Paraaortic lymph node (tissue), 1 donor: ENCODE data around the gene C2orf72.

- PRO-cap = no peak
These were observed at the start of gene C2orf72 for GRCh38 chr2:231037132-231037688. C2orf72 (plus strand) TSS chr2:231037523.

GRCh38 chr2:231121245-231121728 lies 3.6 kb downstream of the HTR2B start:
- PRO-cap = no peak

GRCh38 chr2:231342200-231342951 lies 53.1 kb upstream of the B3GNT7 start:
- PRO-cap = no peak

- PRO-cap = no peak
These were observed 46.7 kb upstream of the B3GNT7 start for GRCh38 chr2:231348692-231349286.

- PRO-cap = no peak
These were observed 33.2 kb upstream of the B3GNT7 start for GRCh38 chr2:231362266-231362781.

DNA sequence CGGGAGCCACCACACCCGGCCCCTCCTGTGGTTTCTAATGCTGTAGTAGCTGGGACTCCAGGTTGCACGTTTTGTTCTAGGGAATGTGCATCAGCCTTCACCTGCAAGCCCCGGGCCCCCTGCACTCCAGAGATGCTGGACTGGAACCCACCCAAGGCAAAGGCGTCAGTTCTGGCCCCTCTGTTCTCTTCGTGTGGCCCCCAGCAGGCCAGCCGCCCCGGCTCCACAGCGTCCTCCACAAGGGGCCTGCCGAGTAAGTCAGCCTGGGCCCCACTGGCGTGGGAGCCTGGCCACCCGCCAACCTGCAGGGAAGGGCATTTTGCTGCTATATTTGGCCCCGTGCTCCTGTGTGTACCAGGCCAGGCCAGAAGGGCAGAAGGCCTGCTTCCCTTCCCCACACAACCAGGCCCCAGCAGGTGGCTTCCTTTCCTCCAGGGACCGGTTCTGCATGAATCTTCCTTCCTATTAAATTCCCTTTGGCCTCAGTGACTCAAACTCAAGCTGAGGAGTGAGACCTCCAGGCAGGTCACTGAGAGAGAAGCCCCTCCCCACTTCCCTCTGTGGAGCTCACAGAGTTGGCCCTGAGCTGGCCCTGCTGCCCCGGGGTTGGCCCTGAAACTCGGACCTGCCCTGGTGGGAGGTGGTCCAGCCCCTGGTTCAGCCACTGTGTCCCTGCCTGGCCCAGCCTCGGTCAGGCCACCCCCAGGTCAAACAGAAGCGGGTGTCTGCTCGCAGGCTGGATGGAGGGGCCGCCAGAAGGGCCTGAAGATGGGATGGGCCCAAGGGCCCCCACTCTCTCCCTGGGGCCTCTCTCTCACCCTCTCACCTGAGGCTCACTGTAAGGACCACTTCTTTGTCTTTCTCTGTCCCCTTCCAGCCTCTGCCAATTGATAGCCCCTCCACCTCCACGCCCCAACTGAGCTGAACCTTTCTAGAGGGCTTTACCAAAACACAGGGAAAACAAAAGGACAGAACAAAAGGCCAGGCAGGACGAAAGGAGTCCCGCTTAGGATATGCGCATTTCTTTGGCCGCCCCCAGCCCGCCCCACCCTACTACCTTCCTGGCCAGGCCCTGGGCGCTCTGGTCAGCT lies 25.3 kb upstream of the B3GNT7 start:
- PRO-cap = no peak

- PRO-cap = no peak
These were observed 14.3 kb downstream of the B3GNT7 start for GRCh38 chr2:231409628-231410363.

GRCh38 chr2:231463019-231463565 lies 1.2 kb downstream of the NCL start:
- PRO-cap = no peak

GRCh38 chr2:231526704-231527388 lies 3.4 kb downstream of the NMUR1 start:
- PRO-cap = no peak

DNA sequence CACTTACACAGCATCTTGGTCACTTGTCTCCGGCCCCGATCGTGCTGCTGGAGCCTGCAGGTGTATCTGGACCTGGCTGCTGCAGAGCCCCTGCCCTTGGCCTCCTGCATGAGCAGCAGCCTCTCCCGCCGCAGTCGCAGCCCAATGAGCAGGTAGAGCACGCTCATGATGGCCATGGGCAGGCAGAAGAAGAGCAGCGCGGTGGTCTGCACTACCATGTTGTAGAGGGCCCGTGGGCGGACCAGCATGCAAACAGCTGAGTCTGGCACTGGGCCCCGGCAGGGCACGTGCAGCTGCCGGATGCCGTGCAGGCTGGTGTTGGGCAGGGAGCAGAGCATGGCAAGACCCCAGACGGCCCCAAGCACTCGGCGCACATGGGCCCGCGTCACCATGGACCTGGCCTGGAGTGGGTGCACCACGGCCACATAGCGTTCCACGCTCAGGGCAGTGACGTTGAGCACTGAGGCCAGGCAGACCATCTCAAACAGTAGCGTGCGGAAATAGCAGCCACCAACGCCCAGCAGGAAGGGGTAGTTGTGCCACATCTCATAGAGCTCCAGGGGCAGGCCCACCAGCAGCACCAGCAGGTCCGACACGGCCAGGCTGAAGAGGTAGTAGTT lies 2.0 kb downstream of the NMUR1 start:
- PRO-cap = no peak

DNA sequence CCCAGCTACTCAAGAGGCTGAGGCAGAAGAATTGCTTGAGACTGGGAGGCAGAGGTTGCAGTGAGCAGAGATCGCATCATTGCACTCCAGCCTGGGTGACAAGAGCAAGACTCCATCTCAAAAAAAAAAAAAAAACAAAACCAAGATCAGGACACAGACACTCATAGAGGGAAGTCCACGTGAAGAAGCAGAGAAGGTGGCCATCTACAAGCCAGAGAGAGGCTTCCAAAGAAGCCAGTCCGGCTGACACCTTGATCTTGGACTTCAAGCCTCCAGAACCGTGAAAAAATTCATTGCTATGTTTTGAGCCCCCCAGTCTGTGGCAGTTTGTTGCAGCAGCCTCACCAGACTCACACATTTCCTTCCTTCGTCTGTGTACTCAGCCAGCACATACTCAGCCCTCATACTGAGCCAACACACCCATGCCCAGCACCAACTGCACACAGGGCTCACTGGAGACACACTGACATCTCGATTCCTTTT lies 23.9 kb upstream of the NMUR1 start:
- PRO-cap = no peak

DNA sequence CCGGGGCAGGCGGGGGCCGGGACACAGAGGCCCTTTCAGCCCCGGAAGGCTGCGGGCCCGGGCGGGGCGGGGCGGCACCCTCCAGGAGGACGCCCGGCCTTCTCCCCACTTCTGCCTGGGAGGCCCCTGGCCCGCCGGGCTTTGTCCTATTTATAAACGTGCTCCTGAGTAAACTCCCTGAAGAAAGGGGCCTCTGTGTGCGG lies 12.2 kb downstream of the TEX44 start:
- PRO-cap = no peak

DNA sequence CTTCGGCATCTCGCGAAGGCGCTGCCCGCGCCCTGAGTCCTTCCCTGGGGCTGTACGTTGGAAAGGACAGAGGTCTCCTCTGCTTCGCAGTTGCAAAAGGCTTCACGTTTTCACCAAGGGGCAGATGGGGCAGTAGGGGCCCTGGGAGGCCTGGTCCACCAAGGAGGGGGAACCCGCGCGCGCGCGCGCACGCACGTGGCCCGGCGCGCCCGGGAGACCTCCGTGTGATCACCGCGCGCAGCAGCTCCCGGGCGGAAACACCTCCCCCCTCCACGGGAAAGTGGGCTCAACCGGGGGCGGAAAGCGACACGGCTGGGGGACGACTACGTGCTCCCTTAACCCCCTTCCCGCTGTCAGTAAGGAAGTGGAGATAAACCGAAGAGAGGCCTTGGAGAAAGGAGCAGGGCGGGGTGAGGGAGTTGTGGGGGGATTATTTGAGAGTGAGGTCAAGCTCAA lies 22.0 kb downstream of the TEX44 start:
- PRO-cap = no peak

DNA sequence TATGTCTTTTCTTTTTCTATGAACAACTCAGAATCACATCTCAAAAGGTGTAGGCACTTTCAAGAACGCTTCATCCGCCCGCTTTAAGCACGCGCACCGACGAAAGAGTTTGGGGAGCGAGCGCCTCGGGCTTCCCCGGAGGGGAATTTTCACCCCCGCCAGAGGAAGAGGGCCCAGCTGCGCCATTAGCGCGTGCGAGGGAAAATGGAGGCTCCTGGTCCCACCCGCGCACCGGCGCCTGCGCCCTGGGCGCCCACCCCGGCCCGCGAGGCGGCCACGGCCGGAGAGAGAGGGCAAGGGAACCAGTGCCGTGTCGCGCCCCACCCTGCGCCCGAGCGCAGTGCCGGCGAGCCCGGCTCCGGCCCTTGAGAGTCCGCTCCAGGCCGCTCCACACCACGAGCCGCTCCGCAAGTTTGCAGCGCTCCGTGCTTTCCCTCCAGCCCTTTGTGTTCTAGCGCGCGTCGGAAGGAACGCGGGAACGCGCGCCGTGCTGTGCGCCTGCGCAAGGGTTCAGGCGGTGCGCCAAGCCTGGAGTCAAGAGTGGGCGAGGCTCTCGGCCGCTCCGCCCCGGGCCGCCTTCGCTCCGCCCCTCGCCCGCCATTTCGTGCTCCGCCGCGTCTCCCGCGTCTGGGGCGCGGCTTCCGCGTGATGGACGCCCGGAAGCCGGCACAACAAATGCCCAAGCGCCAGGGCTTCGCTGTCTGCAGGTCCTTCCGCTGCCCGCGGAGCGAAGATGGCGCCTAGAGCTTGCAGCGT lies 46.3 kb upstream of the PTMA start:
- PRO-cap = bidirectional peak, plus-strand start at position 697 of the sequence, minus-strand start at position 446 of the sequence

DNA sequence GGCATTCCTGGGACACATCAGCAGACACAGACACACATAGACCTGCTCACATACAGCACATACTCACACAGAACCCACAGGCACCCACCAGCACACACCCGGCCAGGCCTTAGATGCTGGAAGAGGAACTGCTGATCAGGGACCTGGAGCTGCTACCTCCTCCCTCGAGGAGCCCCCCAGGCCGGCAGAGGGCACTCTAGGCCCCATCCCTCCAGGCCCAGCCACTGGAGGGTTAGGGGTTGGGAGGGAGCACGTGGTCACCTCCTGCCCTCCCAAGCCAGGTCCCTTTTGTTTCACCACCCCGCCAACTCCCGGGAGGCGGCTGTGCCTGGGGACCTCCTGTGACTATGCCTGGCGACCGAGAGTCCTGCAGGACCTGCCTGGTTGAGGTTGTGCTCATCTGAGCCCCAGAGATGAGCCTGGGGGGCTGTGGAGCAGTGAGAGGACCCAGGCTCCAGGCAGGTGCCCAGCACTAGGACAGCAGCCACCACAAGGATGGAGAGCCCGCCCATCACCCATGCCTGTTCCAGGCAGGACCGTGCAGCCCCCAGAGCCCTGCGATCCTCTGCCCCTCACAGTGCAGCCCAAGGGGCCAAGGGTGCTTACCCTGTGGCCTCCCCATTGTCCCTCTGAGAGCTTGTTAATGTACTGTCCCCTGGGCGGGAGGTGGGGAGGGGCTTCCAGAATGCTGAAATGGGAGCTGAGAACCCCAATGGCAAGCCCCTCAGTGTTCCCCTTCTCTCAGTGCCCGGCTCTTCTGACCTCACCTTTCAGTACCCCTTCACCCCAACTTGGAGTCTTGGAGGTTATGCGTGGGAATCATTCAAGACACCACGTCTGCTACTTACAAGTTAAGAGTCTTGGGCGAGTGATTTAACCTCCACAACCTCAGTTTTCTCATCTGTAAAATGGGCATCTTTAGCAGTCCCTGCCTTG lies 20.9 kb upstream of the PTMA start:
- PRO-cap = no peak

GRCh38 chr2:231781364-231781973 lies 387 bp upstream of the PDE6D start:
- PRO-cap = bidirectional peak, plus-strand start at chr2:231781481, minus-strand start at chr2:231781279

GRCh38 chr2:231789232-231790325 lies 3.3 kb downstream of the COPS7B start:
- PRO-cap = no peak

- PRO-cap = no peak
These were observed 9.3 kb downstream of the COPS7B start for GRCh38 chr2:231795409-231796074.

DNA sequence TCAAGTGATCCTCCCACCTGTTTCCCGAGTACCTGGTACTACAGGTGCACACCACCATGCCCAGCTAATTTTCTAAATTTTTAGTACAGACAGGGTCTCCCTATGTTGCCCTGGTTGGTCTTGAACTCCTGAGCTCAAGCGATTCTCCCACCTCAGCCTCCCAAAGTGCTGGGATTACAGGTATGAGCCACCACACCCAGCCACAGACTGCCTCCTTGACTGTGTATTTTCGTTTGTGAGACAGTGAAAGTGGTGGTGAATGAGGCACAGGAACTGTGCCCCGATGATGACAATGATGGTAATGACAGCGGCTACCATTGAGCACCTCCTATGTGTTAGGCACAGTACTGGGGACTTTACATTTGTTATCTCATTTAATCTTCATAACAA lies 77.8 kb upstream of the ALPP start:
- PRO-cap = no peak

DNA sequence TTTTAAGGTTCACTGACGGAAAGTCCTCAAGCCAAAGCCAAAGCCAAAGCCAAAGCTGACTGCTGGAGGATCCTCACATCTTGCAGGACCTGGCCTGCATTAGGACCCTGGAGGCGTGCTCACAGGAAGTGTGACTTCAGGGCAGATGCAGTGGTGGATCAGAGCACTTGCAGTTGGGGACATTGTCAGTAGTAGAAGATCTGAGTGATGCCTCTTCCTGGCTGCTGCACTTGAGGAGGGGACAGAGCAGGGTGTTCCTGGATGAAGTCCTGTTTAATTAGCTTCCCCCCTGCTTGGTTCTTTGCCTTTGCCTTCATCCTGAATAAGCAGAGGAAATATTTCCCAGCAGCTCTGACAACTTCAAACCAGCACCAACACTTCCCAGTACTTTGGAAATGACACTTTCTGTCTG lies 68.9 kb upstream of the ALPP start:
- PRO-cap = no peak